Hepatocyte (in vitro differentiated cells and primary cell): ENCODE results near the genes LRRC3C, MED24 and MSL1.

DNA sequence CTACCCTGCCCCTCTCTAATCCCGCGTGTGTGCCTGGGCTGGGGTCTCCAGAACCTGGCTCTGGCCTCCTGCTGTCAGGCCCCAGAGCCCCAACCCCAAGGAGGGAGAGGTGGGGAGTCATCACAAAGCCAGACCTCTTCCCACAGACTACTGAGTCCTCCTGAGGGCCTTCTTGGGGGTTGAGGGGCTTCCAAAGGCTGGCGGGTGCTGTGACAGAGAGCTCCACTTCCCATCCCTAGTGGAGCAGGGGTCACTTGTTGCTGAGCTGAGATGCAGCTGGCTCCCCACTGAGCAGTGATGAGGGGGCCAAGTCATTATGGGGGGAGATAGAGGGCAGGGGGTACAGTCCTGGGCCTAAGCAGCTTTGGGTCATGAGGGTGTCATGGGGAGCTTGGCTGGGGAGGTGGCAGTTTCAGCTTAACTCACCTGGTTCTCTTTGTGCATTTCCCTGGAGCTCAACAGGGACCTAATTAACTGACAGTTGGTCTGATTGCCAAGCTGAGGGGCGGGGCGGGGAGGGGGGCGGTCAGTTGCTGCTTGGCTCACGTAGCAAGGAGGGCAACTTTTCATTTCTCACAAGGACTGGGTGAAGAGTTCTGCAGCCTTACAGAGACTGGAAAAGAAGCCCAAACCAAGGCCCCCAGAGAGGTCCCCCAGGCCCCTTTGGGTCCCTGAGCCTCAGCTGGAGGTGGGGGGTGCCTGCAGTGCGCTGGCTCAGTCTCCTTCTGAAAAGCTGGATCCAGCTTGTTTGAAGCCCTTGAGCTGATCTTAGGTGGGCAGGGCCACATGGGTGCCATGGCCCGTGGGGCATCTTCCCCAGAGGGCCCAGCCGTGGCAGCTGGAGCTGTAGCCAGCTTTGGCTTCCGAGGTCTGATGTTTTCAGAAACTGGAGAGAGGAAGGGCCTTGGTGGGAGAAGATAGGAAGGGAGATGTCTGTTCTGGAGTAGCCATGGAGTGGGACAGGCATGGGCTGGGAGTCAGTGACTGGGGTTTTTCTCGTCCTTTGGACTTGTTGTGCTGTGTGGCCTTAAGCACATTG is 1.5 kb downstream of the PPP1R1B start:
- RAMPAGE, long total RNA = no peak
- RRBS = no CpG with 5 or more reads among the region's 12 CpGs

GRCh38 chr17:39639603-39640124 is 2.7 kb downstream of the STARD3 start:
- RAMPAGE, long total RNA = no peak
- RRBS = no CpG with 5 or more reads among the region's 6 CpGs

- RAMPAGE, long total RNA = no peak
- RRBS = no CpG with 5 or more reads among the region's 15 CpGs
Observed at GRCh38 chr17:39665542-39666120, 482 bp downstream of the TCAP start.

- RAMPAGE, long total RNA = no peak
- RRBS = no CpG with 5 or more reads among the region's 9 CpGs
Observed at GRCh38 chr17:39678321-39678981, 9.4 kb downstream of the PGAP3 start.

GRCh38 chr17:39707016-39707553 is 7.2 kb downstream of the ERBB2 start:
- RAMPAGE, long total RNA = no peak
- RRBS = no CpG with 5 or more reads among the region's 9 CpGs

GRCh38 chr17:39719333-39720097 is 10.8 kb downstream of the MIEN1 start:
- RAMPAGE, long total RNA = no peak
- RRBS = 90% methylated on average over 4 of the region's 8 CpGs

GRCh38 chr17:39754780-39755142 is 17.0 kb downstream of the GRB7 start:
- RAMPAGE, long total RNA = no peak
- RRBS = 13% methylated on average over 2 of the region's 29 CpGs

GRCh38 chr17:39777634-39778375 is 40.1 kb downstream of the GRB7 start:
- RAMPAGE, long total RNA = no peak
- RRBS = no CpG with 5 or more reads among the region's 11 CpGs

DNA sequence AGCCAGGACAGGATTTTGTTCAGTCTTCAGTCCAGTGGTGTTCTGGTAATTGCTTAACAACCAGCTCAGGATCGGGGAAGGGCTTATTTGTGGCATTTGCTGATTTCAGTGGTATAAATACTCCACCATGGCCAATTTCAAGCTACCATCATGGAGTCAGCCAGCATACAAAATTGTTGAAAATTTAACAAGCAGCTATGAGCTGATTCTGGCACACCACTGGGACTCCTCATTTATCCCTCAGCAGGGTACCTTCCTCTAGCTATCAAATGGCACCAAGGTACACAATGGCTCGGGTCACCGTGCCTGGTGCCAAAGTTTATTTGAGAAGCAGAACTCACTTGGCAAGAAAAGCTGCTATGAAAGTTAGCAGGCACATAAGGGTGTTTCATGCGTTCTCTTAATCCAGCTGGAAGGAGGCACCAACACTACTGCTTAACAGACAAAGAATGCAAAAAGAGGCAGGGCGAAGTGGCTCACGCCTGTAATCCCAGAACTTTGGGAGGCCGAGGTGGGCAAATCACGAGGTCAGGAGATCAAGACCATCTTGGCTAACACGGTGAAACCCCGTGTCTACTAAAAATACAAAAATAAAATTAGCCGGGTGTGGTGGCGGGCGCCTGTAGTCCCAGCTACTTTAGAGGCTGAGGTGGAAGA is 51.6 kb downstream of the IKZF3 start:
- RAMPAGE, long total RNA = no peak
- RRBS = no CpG with 5 or more reads among the region's 13 CpGs

GRCh38 chr17:39904535-39905162 is 13.8 kb downstream of the GSDMB start:
- RAMPAGE, long total RNA = no peak
- RRBS = 49% methylated on average over 1 of the region's 7 CpGs

- RAMPAGE, long total RNA = no peak
- RRBS = 5% methylated on average over 18 of the region's 57 CpGs
Observed at GRCh38 chr17:39927466-39928444, at the start of gene LRRC3C. LRRC3C (plus strand) TSS chr17:39927732.

GRCh38 chr17:39943973-39944606 is 16.6 kb downstream of the LRRC3C start:
- RAMPAGE, long total RNA = no peak
- RRBS = 60% methylated on average over 10 of the region's 22 CpGs

DNA sequence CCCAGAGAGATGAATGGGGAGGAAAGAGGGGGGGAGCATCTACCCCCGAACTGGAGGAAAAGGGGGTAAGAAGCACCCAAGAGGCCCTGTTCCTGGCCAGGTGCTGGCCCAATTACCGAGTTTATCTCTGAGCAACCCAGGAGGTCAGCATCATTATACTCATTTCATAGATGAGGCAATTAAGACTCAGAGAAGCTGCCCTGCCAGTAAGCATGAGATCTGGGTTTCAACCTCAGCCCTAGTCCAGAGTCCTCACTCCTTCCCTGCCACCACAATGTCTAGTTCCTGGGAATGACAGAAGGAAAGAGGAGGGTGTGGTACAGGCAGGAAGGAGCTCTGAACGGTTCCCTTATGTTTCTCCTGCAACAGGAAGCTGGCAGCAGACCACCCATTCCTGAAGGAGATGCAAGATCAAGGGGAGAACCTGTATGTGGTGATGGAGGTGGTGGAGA is 7.3 kb downstream of the GSDMA start:
- RAMPAGE, long total RNA = no peak
- RRBS = no CpG with 5 or more reads among the region's 3 CpGs

- RAMPAGE, long total RNA = no peak
- RRBS = no CpG with 5 or more reads among the region's 5 CpGs
Observed at GRCh38 chr17:40018511-40018717, 3.2 kb downstream of the CSF3 start.

GRCh38 chr17:40036716-40036943 is 17.6 kb downstream of the MED24 start:
- RAMPAGE, long total RNA = no peak
- RRBS = no CpG with 5 or more reads among the region's 4 CpGs

GRCh38 chr17:40054078-40055021 is at the start of gene MED24:
MED24 (minus strand) TSS chr17:40054408.
- RAMPAGE, long total RNA = no peak
- RRBS = no CpG with 5 or more reads among the region's 36 CpGs

DNA sequence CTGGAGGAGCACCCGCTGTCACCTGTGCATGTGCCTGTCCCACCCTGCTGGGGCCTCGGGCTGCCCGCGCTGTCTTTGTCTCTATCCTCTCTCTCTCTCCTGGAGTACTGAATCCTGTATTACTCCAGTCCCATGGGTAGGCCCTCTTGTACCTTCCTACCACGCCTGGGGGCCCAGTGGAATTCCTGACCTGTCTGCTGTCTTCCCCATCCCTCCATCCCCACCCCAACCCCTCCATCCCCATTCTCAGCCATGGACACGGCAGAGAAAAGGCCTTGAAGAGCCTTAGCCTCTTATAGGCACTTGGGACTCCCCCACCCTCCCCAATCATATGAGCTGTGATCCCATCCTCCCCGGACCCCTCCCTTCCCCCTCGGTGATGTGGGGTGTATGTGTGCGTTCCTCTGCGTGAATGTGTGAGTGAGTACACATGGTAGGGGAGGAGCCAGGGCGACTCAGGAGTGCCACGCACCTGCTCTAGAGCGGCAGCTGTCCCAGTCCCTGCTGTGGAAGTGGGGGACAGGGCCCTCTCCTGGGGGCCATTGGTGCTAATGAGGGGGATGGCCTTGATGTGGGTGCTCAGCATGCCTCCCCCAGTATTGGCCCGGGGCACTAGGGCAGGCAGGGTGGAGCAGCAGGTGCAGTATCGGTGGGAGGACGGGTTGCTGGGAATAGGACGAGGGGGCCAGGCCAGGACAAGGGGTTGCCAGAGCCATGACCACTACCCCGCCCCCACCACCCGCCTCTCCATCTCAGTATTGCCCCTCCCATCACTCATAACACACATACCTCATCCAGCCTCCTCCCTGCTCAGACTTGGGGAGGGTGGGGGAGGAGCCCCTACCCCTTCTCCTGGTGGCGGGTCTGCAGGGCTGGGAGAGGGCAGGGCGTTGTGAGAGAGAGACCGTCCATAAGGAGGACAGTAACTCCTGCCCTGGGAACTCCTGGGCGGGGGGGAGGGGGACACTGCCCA is 8.7 kb downstream of the NR1D1 start:
- RAMPAGE, long total RNA = no peak
- RRBS = no CpG with 5 or more reads among the region's 23 CpGs

DNA sequence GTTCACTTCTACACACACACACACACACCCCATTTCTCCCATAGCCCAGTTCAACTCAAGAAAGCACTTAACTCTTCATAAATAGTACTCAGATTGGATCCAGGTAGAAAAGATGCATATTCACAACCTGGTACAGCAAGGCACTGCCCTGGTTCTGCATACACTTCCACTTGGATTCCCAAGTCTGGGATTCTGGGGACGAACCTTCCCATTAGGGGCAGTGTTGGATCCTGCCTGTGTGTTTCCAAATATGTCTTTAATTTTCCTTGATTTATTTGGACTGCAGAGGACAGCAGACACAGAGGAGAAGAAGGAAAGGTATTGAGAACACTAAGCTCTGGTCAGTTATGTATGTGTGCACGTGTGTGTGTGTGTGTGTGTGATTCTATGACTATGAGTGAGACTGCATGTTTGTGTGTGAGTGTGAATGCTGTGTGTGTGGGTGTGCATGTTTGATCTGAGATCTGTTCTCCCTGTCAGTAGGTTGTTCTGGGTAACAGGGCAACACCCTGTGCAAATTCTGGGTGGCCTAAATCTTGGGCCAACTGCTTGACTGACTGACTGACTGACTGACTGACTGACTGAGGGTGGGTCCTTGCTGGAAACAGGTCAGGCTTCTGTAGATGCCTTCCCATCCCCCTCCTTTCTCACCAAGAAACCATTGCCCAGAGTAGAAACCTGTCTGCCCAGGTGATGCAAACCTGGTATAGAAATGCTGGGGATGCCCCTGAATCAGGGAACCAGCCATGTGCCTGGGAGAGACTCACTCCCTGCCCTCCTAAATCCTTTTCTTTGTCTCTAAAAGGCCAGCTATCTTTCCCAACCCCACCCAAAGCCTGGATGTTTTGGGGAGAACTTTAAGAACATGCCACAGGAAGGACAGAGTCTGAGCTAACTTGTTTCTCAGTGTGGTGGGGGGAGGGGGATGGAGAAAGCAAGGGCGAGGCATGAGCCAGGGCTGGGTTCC is 4.2 kb upstream of the NR1D1 start:
- RAMPAGE, long total RNA = no peak
- RRBS = no CpG with 5 or more reads among the region's 3 CpGs

DNA sequence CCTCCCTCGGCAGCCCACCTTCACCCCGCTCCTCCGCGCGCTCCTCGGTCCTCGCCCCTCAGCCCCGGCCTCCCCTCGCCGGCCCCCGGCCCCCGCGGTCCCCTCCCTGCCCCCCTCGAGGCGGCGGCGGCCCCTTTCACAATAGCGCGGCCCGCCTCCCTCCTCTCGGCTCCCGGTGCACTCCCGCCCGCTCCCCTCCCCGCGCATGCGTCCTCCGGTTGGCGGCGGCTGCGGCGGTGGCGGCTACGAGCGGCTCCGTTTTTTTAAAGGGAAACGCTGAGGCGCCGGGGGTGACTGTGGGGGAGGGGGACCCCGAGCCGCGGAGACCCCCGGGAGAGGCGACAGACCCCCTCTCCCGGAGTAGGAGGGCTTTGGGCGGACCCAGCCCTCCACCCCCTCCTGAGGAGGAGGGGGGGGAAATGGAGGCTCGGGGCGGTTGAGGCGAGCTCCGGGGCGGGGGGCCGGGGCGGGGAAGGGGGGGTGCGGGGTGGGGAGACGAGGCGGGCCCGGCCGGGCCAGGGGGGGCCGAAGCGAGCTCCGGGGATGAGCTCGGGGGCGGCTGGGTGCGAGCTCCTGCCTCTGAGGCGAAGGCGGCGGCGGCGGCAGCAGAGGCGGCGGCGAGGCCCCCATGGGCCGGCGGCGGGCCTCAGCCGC is at the start of gene MSL1:
Gene MSL1 (plus strand): TSS at position 206 of the 654 bp plus-strand sequence.
- RAMPAGE, long total RNA = no peak
- RRBS = 1% methylated on average over 60 of the region's 76 CpGs

GRCh38 chr17:40134281-40134843 is 6.0 kb upstream of the CASC3 start:
- RAMPAGE, long total RNA = no peak
- RRBS = no CpG with 5 or more reads among the region's 7 CpGs